Diencephalon (tissue), 2 donors: ENCODE results near the gene EMILIN3.

DNA sequence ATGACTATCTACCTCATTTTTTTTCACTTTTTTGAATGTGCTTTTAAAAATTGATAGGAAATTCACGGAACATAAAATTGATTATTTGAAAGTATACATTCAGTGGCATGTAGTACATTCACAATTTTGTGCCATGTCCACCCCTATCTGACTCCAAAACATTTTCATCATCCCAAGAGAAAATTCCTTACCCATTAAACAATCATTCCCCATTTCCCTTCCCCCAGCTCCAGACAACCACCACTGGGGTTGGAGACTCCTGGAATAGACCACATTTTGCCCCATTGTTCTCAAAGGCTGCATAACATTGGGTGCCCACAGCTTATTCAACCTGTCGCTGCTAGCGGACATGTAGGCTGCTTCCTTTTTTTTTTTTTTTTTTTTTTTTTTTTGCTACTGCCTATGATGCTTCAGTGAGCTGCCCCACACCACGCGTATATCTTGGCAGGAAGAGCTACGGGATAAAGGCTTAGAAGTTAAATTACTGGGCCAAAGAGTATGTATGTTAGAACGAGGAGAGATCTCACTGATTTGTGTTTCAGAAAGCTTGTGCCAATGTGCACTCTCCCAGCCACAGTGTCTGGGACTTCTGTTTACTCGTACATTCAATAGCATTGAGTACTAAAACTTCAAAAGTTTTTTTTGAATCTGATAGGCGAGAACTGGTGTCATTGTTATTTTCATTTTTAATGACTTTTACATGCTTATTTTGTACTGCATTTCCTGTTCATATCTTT lies 7.0 kb downstream of the LBP start:
- RAMPAGE, long total RNA, result no peak

DNA sequence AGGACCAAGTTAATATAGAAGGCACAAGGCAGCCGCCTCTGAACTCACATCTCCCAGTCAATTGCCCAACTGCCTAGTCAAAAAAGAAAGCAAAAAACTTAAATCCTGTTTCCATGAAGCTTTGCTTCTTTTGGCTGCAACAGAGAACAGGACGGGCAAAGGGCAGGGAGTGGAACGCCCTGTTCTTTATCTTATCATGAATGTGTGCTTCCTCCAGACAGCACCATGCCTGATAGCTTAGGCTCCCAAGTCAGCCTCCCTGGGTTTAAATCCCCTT lies 27.1 kb downstream of the LBP start:
- RAMPAGE, long total RNA, result no peak

DNA sequence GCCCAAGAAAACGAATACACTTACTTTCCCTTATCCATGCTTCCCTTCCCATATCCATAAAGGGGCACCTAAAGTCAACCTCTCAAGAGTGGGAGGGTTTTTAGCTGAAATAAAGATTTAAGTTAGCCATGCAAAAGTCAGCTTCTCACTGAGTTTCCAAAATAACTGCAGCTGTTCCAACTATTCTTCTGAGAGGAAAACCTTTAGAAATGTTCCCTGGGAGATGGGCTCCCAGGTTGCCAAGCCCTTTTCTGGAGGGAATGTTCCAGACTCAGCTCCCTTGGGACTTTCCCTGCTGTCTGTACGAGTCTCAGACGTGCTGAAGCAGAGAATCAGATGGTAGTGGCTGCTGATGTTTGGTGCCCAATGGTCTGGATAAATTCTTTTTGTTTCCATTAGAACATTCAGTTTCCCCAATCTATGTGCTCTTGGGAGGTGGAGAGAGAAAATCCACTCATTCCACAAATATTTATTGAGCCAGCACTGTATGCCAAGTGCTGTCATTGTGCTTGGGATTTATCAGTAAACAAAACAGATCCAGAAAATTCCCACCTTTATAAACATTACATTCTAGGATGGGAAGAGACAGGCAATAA lies 48.8 kb downstream of the LBP start:
- RAMPAGE, long total RNA, result no peak

DNA sequence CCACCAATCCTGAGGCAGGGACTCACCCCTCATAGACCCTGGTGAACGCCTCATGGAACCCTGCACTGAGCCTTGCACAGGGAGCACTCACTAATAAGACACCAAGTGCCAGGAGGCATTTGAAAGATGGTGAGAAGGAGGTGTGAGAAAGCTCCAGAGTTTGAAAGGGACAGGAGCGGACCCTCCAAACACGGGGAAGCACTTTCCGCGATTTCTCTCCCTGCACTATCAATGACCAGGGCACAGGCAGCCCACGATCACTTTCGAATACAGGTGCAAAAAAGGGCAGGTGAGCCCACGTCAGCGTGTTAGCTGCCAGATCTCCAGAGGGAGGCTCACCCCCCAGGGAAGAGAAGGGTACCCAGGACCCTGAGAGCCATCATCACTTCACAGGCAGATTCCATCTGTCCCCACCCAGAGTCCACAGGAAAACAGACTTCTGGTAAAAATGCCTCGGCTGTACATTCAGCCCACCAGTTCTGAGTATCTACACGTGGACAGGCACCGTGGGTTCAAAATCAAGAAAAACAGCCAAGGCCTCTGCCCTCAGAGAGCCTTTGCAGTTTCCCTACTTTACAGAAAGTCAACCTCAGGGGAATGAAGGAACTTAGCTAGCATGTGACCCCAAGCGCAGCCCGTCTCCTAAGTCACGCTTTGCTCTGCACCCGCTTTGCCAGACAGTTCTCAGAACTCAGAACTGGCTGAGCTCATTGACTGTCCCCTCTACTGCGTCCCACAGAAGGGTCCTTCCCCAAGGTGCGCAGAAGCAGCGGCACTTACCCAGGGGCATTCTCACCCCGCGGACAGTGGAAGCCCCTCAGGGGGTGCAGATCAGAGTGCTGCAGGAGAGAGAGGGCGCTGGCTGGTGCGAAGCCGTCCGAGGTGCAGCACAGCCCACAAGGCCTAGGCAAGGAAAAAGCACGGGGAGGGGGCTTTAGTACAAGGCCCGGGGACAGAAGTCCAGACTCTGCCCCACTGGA lies 38.6 kb upstream of the RALGAPB start:
- RAMPAGE, long total RNA, result no peak

- RAMPAGE, long total RNA, result no peak
Measured at GRCh38 chr20:38550701-38551951, 29.9 kb upstream of the ADIG start.

GRCh38 chr20:38731577-38731941 lies 7.3 kb downstream of the SLC32A1 start:
- RAMPAGE, long total RNA, result no peak

- RAMPAGE, long total RNA, result no peak
Measured at GRCh38 chr20:38748579-38749074, 367 bp downstream of the ACTR5 start.

DNA sequence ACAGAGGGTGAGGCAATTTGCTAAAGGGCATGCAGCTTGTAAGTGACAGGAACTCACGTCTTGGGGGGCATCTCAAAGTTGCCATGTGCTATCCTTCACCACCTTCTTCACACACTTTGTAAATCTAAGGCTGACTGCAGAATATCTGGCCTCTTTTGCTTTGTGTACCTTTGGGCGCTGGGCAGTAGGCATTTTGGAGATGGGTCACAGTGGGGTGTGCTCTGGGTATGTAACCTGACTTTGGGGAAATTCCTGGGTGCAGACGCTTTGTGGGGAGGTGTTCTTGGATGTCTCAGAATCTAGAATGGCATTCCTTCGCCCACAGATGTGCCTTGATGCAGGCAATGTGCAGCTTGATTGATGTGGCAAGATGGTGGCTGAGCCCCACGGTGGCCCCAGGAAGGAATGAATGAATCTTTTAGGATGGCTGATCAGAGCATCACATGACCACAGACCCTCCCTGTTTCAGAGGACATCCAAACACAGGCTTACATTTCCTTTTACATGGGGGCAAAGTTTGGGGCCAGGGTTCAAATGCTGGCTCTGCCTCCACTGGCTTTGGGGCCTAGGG lies 5.4 kb downstream of the PPP1R16B start:
- RAMPAGE, long total RNA, result no peak

DNA sequence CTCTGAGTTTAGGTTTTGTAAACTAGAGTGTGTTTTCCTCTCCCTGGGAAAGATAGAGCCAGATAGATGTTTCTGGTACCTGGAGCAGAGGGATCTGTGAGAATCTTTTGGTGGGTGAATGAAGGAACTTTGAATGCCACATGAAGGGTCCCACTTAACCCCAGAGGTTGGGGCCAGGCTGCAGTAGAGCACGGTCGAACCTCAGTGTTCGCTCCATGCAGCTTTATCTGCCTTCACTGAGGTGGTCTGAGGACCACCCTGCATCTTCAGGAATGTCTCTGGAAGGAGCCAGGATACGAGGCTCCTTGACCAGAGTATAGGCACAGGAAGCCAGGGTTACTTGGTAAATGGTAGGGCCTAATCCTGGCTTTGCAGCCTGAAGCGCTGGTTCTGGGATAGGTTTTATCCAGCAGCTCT lies 5.2 kb downstream of the FAM83D start:
- RAMPAGE, long total RNA, result no peak

DNA sequence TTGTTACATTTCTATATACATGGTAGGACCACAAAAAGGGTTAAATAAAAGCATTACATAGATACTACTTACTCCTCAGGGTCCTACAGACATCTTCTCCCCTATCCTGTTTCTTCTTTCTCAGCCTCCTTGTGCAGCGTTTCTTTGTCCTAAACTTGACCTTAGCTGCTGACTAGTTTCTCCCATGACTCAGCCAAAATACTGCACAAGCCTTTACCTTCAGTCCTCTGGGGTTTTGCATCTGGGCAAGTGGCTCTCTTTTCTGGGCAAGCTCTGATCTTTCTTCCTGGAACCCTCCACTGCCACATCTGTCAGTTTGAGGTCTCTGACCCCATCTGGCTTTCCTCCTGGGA lies 838.3 kb downstream of the DHX35 start:
- RAMPAGE, long total RNA, result no peak

DNA sequence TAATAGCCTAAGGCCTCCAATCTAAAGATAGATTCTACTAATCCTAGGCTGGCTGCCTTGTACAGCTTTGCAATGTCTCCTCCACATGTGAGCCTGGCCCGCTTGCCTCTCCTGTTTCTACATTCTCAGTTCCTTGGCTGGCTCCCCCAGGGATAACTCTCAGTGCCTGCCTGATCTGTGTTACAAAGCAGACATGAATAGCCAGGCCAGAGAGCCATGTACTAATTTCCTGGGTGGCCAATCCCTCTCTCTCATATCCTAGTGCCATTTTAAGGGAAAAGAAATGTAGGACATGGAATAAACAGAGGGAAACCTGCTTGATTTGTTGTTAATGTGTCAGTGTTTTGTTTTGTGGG lies 702.9 kb downstream of the MAFB start:
- RAMPAGE, long total RNA, result no peak

- RAMPAGE, long total RNA, result no peak
Measured at GRCh38 chr20:40274141-40274625, 414.9 kb downstream of the MAFB start.

DNA sequence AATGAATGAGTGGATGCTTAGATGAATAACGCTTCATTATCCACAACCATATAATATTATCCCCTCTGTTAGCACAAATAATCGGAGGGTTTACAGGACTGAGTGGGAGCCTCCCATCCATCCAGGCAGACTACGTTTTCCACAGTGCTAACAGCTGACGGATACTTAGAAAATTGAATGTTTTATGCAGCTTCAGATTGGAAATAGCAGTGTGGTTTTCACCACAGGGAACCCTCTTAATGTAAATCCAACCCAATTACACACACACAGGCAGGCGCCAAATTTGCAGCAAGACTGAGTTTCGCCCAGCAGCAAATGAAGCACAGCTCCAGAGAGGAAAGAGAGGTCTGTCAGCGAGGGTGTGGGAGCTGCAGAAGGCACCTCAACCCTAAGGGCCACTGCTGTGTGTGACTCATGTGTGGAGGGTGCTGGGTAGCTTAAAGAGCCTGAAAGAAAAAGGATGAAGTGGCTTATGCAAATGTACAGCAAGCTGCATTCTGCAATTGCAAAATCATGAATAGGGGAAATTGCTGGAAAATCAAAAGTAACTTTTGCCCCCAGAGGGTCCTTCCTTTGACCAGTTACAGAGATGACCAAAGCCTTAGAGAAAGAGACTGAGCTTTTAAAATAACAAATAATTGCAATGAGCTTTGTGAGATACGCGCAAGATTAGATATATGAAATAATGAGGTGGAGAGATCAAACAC lies 365.6 kb downstream of the MAFB start:
- RAMPAGE, long total RNA, result no peak

- RAMPAGE, long total RNA, result no peak
Measured at GRCh38 chr20:40669577-40670080, 19.4 kb downstream of the MAFB start.

GRCh38 chr20:41003024-41004164 lies 25.2 kb upstream of the TOP1 start:
- RAMPAGE, long total RNA, result no peak

DNA sequence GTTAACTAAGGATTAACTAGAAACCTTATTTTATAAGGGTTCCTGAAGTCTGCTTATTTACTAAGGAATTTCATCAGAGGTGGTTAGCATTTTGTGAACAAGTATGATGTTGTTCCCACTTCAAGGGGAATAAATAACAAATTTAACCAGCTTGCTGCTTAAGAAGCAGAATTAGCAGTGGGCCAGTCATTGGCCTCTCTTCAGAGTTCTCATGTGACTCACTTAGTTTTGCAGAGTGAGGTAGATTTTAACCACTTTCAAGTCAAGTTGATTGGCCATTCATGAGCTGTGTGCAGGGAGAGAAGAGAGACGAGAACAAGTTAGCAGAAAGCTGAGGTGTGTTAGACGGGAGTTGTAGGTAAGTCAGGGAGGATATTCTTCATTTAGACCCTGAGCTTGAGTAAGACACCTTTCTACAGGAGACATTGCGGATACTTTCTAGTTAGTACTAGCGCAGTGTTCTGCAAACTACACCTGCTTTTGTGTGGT lies 18.1 kb downstream of the TOP1 start:
- RAMPAGE, long total RNA, result no peak

GRCh38 chr20:41232967-41233840 lies 84.3 kb downstream of the ZHX3 start:
- RAMPAGE, long total RNA, result no peak

GRCh38 chr20:41268900-41269335 lies 48.6 kb downstream of the ZHX3 start:
- RAMPAGE, long total RNA, result no peak

DNA sequence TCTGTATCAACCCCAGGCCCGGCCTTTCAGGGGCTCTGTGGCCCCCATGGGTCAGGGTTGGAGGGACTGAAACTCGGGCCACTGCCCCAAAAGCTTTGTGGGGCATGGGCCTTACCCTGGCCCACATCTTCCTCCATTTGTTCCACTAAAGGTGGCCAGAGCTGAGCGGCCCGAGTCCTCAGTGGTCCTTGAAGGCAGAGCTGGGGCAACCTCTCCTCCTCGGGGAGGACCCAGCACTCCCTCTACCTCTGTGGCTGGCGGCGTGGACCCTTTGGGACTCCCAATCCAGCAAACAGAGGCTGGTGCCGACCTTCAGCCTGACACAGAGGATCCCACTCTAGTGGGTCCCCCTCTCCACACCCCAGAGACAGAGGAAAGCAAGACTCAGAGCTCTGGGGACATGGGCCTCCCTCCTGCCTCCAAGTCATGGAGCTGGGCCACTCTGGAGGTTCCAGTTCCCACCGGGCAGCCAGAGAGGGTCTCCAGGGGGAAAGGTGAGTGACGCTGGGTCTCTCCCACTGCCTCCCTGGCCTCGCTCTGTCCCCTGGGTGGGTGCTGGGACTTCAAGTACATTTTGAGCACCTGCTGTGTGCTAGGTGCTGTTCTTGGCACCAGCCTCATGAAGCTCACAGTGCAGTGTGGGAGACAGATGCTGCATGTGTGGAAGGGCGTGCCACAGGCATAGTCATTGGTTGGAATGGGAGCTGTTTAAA lies 9.4 kb downstream of the LPIN3 start:
- RAMPAGE, long total RNA, result no peak

- RAMPAGE, long total RNA, result no peak
Measured at GRCh38 chr20:41366629-41367339, at the start of gene EMILIN3. Gene EMILIN3 (minus strand): TSS chr20:41366818.